Karpas-422 (cell line): ENCODE results near the gene RAB39B.

- PRO-cap: no peak
- RAMPAGE, long total RNA: no peak
Observed at GRCh38 chrX:155052492-155052836, 18.5 kb downstream of the CMC4 start.

- PRO-cap: no peak
- RAMPAGE, long total RNA: no peak
Observed at GRCh38 chrX:155068037-155068544, 2.8 kb downstream of the CMC4 start.

DNA sequence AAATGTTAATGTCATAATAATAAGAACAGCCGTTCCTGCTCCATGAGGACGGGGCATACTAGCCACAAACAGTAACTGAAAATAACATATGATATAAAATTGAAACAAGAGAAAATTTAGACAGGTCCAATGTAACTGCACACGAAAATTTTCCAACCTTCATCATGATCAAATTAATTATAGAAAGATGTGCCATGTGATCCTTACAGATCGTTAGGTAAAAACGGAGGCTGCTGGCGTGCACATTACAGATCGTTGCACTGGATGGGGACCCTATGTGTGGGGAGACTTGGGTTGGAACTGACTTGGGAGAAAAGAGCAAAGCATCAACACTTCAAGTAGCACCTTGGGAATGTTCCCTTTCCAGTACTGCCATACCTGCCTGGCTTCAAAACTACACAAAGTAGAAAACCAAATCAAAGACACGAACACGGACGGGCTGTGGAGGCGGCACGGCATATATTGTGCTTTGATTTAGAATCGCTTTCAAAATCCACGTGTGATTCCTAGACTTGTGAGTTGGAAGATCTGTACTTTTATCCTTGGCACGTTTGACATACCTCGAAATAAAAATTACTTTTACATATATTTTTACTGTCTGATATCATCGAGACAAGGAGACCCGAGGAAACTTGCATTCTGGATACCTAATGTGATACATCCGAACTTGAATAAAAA, 919 bp downstream of the CMC4 start:
- PRO-cap: no peak
- RAMPAGE, long total RNA: no peak

DNA sequence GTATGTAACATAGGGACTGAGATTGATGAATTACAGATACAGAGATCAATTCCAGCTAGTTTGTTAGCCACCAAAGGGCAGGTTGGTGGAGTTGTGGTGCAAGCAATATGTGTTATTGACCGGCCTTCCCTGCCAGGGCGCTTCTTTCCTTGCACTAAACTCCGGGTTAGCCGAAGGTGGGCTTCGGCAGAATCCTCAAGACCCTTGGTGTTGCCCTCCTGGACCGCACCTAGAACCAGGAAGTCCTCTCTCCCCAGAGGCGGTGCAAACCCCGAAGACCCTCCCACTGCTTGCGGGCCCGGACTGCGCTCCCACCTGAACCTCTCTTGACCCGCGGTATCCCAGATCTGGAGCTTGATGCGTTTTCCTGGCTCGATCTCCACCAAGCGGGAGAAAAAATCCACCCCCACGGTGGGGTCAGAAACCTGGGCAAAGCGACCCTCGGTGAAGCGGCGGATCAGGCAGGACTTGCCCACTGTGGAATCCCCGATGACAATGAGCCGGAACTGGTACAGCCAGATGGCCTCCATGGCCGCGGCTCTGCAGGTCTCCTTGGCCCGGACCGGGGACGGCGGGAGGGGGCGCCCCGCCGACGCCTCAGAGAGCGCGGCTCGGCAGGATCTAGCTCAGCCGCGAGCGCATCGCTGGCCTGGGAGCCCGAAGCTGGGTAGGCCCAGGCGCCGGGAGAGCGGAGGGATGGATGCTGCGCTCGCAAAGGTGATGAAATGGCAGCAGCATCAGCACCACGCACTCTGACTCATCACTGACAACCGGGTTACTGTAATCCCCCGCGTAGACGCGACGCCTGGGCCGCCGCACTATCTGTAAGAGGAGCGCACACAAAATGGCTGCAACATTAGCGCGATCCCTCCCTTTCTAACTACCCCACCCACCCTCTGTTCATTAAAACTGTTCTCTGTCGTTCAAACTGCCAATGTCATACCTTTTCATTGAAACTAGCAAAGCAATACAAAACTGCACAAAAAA, at the start of gene RAB39B:
Gene RAB39B, minus strand, starts transcription at position 733 of the 987 bp plus-strand sequence.
- PRO-cap: unidirectional peak, minus-strand start at position 497 of the sequence
- RAMPAGE, long total RNA: no peak

DNA sequence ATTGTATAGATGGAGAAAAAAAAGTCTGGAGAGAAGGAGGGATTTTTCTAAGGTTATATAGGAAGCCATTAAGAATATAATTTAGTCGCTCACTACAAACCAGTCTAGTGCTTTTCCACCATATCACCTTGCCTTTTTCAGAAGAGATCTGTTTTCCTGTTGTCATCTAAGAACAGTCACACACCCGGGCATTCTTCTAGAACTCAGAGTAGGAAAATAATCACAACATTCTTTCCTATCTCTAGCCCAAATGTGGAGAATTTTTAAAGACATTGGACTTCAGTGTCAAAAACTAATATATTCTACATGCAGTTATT, 419 bp downstream of the CLIC2 start:
- PRO-cap: no peak
- RAMPAGE, long total RNA: no peak

DNA sequence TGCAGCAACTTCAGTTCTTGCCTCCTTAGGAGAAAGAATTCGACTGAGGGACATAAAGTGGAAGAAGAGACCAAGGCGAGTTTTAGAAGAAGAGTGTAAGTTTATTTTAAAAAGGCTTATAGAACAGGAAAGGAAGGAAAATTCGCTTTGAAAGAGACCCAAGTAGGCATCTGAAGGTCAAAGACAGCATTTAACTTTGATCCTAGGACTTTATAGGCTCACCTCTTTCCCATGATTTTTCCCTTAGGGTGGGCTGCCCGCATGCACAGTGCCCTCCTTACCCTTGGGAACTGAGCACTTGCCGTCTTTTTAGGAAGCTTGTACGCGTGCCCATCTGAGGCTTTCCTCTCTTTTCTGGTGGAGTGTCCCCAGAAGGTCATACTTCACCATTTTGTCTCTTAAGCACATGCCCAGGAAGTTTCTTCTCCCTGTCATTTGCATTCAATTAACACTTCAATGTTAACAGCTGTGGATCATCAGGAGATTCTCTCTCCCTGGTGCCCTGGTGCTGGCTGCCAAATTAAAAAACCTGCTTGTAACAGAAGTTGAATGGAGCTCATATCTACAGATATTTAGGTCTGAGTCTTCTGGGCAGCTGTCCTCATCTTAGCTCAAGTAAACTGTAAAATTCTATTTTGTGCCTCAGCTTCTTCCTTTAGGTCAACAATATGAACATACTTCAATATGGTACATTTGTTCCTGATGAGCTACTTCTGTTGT, 38.4 kb upstream of the IL9R start:
- PRO-cap: no peak
- RAMPAGE, long total RNA: no peak